Ovary (tissue), 7 donors: ENCODE measurements around the gene PRUNE1.

GRCh38 chr1:150972505-150972900, 2.1 kb downstream of the CERS2 start:
- PRO-cap, 7 experiments, result no peak in any of the 7 experiments
- RAMPAGE, long total RNA, 2 experiments, result no peak in any of the 2 experiments

DNA sequence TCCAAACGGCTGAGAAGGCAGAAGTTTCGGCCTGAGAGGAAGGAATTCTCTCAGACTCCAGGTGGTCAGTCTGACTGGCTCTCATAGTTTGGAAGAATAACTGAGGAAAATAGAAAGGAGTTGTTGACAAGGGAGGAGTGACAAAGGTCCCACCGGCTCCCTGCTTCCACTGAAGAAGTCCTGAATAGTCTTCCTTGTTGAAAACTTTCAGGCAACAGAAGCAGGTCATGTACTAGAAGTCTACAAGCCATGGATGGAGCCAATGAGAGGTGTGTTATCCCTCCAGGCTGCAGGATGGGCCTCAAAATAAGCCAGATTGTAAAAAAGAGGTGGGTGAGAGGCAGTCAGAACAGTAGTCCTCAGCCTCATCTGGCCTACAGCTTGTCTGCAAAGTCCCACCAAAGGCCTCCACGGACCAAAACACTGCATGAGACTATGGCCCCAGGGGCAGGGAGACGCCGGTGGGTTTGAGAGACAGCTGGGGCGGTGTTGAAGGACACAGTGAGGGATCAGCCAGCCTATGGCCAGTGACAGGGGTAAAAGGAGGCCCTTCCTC, 1.7 kb downstream of the CERS2 start:
- PRO-cap, 7 experiments, result no peak in any of the 7 experiments
- RAMPAGE, long total RNA, 2 experiments, result no peak in any of the 2 experiments

- PRO-cap, 7 experiments, result no peak in any of the 7 experiments
- RAMPAGE, long total RNA, 2 experiments, result no peak in any of the 2 experiments
Measured at GRCh38 chr1:150976285-150976849, 1.7 kb upstream of the CERS2 start.

DNA sequence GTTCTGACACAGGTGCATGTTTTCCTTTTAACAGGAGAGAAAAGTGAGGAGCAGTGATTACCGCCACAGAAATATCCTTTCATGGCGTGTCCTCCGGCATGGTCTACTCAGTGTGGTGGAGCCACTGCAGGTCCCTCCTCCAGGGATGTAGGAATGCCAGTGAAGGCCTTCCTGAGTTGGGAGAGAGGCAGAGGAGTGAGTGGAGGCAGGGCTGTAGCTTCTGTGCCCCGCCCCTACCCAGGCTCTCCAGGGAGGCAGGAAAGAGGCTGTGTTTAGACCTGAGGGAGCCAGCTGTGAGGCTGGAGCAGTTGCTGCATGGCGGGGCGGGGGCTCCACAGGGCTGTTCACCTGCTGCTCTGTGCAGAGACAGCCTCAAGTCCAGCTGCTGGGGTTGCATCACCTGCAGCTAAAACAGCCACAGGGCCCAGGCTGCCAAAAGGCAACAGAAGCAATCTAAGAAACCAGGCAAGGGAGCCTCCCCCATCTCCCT, 904 bp upstream of the ANXA9 start:
- PRO-cap, 7 experiments, result no peak in any of the 7 experiments
- RAMPAGE, long total RNA, 2 experiments, result no peak in any of the 2 experiments

GRCh38 chr1:151008060-151008890, at the start of gene PRUNE1:
TSS of gene PRUNE1 (plus strand) at chr1:151008449.
- PRO-cap, 7 experiments, result peak in 7 of 7 experiments; most common plus-strand start chr1:151008461 (in 5); most common minus-strand start chr1:151008361 (in 7)
- RAMPAGE, long total RNA, 2 experiments, result start-site peak on the plus strand in 2 of 2 experiments, at chr1:151008420-151008528 at its widest, 333 to 381 reads per replicate

GRCh38 chr1:151024484-151025208, 11.7 kb upstream of the BNIPL start:
- PRO-cap, 7 experiments, result no peak in any of the 7 experiments
- RAMPAGE, long total RNA, 2 experiments, result no peak in any of the 2 experiments

GRCh38 chr1:151289235-151290346, 7.5 kb downstream of the ZNF687 start:
- PRO-cap, 7 experiments, result no peak in any of the 7 experiments
- RAMPAGE, long total RNA, 2 experiments, result no peak in any of the 2 experiments

DNA sequence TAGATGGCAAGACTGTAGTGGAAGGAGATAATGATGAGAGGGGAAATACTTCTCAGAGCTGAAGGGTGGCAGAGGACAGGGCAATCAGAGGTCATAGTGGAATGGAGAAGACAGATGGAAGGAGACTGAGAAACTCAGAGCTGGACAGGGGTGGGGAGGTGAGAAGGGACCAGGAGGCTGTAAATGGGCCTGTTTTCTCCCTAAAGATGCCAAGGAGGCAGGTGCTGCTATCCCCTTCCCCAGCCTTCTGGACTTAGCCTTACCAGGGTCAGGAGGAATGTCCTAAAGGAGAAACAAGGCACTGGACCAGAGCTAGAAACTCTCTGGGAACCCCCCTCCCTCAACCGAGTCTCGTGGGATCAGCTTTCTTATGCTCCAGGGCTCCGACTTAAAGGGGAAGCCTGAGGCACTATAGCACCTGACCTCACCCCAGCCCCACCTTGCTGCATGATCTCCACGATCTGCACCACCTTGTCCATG, 11.5 kb downstream of the ZNF687 start:
- PRO-cap, 7 experiments, result no peak in any of the 7 experiments
- RAMPAGE, long total RNA, 2 experiments, result no peak in any of the 2 experiments

GRCh38 chr1:151309869-151310425, 17.3 kb downstream of the PI4KB start:
- PRO-cap, 7 experiments, result peak in 1 of 7 experiments; most common plus-strand start chr1:151310136 (in 1)
- RAMPAGE, long total RNA, 2 experiments, result no peak in any of the 2 experiments

DNA sequence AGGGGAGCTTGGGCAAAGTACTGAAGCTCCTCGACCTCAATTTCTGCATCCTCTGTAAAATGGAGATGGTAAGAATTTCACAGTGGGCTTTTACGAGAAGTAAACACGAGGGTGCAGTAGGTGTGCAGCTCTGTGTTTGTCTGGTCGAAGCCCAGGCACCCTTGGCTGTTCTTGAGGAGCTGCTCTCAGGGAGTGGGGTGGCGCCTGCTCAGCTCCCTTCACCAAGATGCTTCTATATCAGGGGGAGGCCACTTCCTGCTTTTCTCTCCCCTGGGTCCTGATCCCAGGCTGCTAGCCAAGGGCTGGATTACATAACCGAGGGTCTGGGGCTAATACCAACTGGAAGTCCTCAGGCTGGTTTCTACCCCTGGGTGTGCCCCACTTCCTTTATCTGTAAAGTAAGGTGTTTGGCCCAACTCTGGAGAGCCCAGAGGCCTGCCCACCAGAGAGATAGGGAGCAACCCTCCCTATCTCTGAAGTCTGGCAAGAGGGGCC, 2.4 kb downstream of the SELENBP1 start:
- PRO-cap, 7 experiments, result peak in 3 of 7 experiments; most common plus-strand start position 310 of the sequence (in 3); most common minus-strand start position 236 of the sequence (in 3)
- RAMPAGE, long total RNA, 2 experiments, result no peak in any of the 2 experiments

DNA sequence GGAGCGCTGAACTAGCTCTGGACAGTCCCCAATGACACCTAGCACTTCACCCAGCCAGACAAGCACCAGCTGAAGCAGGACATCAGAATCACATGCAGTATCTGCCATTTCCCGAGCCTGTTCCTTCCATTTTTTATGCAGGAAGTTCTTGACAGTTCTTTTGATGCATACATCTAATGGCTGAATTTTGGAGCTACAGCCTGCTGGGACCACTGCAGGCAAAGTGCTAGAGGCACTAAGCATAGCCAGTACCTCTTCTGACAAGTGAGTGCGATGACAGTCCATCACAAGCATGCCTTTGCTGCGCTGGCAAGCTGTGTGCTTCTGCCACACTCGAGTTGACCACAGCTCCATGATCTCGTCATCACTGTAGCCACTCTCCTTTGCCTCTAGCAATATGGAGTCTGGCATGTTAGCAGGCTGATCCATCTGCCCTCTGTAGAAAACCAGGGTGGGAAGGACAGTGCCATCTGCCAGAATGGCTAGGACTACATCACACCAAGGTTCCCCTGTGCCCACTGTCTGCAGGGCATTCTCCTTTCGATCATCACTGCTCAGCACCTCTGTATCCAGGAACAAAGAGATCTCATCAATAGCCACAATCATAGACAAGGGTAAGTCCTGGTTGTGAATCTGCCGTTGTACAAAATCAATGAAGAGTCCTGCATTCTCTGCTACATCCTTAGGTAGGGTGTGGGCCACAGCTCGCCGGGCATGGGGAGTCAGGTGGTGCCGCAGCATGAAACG, 5.9 kb downstream of the PSMB4 start:
- PRO-cap, 7 experiments, result no peak in any of the 7 experiments
- RAMPAGE, long total RNA, 2 experiments, result no peak in any of the 2 experiments

- PRO-cap, 7 experiments, result no peak in any of the 7 experiments
- RAMPAGE, long total RNA, 2 experiments, result no peak in any of the 2 experiments
Measured at GRCh38 chr1:151408148-151409010, 9.0 kb downstream of the PSMB4 start.

DNA sequence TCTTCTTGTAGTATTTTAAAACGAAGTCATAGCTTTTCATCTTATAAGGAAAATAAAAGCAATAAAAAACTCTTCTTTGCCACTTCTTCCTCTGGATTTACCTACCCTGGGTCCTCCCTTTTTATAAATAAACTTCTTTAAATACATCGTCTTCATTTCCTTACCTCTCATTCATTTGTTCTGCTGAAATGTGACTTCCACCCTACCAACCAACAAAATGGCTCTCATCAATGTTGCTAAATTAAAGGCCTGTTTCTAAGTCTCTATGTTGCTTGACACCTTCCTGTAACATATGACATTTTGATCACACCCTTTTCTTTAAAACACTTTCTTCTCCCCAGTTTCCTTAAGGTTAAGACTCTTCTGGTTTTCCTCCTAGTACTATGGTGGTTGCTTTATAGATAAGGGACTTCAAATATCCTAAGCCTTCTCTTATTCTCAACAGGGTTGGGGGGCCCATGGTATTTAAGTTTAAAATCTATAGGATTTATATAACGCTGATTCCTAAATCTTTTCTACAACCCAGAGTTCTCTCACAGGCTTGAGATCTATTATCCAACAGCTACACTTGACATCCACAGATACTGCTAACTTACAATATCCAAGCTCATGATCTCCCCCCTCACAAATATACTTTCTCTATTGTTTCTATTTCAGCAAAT, 10.9 kb downstream of the PSMB4 start:
- PRO-cap, 7 experiments, result no peak in any of the 7 experiments
- RAMPAGE, long total RNA, 2 experiments, result no peak in any of the 2 experiments

- PRO-cap, 7 experiments, result no peak in any of the 7 experiments
- RAMPAGE, long total RNA, 2 experiments, result no peak in any of the 2 experiments
Measured at GRCh38 chr1:151448788-151449592, 10.3 kb downstream of the POGZ start.

DNA sequence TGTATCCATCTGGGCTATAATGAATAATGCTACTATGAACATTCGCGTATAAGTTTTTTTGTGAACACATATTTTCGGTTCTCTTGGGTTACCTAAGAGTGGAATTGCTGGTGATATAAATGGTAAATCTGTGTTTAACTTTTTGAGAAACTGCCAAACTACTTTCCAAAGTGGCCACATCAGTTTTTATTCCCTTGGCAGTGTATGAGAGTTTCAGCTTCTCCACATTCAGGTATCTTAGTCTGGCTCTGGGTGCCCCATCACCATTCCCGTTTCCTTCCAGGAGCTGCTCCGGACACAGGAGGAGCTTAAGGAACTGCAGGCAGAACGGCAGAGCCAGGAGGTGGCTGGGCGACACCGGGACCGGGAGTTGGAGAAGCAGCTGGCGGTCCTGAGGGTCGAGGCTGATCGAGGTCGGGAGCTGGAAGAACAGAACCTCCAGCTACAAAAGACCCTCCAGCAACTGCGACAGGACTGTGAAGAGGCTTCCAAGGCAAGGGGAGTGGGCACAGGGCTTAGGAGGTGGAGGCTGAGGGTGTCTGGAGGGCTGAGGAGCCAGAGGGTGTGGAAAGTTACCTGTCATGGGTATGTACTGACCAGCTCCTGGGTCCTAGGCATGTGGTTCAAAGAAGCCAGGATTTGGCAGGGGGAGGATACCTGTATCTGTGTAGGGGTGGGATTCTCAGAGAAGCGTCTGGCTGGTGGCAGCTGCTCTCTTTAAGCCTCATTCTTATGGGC, 10.9 kb upstream of the TUFT1 start:
- PRO-cap, 7 experiments, result no peak in any of the 7 experiments
- RAMPAGE, long total RNA, 2 experiments, result no peak in any of the 2 experiments

- PRO-cap, 7 experiments, result peak in 7 of 7 experiments; most common minus-strand start chr1:151540139 (in 7)
- RAMPAGE, long total RNA, 2 experiments, result no peak in any of the 2 experiments
Measured at GRCh38 chr1:151540034-151540258, 163 bp upstream of the TUFT1 start.

GRCh38 chr1:151638737-151639140, 26.9 kb downstream of the SNX27 start:
- PRO-cap, 7 experiments, result no peak in any of the 7 experiments
- RAMPAGE, long total RNA, 2 experiments, result no peak in any of the 2 experiments

DNA sequence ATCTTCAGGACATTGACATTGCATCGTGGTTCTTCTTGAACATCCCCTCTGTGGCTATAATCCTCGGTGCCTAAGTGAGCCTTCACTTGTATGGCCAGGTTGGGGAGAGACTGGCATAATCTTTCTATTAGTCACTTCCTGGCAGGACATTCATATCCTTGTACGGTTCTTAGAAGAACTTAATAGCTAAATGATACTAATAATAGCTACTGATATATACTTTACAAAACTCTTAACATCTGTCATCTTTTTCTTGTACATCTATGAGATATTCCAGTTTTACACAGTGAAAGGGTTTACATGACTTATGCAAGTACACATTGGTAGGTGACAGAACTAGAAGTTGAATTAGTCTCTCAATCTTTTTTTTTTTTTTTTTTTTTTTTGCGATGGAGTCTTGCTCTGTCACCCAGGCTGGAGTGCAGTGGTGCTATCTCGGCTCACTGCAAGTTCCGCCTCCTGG, 35.7 kb downstream of the CELF3 start:
- PRO-cap, 7 experiments, result no peak in any of the 7 experiments
- RAMPAGE, long total RNA, 2 experiments, result no peak in any of the 2 experiments

GRCh38 chr1:151710091-151710714, 6.4 kb downstream of the CELF3 start:
- PRO-cap, 7 experiments, result no peak in any of the 7 experiments
- RAMPAGE, long total RNA, 2 experiments, result no peak in any of the 2 experiments

GRCh38 chr1:151716888-151717371, 327 bp upstream of the CELF3 start:
- PRO-cap, 7 experiments, result no peak in any of the 7 experiments
- RAMPAGE, long total RNA, 2 experiments, result no peak in any of the 2 experiments